Left ventricle myocardium (tissue), 1 donor: ENCODE measurements around the genes USP5 and ATN1.

GRCh38 chr12:6595150-6595606 lies 12.0 kb downstream of the CHD4 start:
- PRO-cap = no peak

- PRO-cap = bidirectional peak, plus-strand start at chr12:6606585, minus-strand start at chr12:6606399; unidirectional peak, plus-strand start at chr12:6606907
Measured at GRCh38 chr12:6606098-6606983, 838 bp downstream of the CHD4 start.

DNA sequence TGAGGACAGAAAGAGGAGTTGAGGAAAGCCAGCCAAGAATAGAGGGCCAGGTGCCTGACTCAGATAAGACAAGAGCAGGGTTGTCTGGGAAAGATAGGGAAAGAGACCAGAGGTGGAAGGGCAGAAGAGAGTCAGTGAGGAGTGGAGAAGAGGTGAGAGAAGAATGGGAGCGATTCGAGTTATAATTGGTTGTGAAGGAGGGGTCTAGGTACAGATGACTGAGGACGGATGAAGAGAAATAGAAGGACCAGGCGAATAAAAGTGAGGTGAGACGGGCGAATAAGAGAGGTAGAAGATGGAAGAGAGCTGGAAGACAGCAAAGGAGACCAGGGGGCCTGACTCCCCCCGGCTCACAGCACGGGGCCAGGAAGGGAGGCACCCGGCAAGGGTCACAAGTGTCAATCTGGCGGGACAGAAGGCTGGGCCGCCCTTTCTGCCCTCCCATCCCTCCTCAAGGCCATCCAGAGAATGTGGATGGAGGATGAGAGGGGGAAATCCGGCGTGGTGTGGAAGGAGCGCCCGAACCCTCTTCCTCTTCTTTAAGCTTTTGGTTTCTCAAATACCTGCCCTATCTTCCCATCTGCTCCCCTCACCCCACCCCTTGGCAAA lies 686 bp upstream of the PTMS start:
- PRO-cap = unidirectional peak, plus-strand start at position 460 of the sequence

DNA sequence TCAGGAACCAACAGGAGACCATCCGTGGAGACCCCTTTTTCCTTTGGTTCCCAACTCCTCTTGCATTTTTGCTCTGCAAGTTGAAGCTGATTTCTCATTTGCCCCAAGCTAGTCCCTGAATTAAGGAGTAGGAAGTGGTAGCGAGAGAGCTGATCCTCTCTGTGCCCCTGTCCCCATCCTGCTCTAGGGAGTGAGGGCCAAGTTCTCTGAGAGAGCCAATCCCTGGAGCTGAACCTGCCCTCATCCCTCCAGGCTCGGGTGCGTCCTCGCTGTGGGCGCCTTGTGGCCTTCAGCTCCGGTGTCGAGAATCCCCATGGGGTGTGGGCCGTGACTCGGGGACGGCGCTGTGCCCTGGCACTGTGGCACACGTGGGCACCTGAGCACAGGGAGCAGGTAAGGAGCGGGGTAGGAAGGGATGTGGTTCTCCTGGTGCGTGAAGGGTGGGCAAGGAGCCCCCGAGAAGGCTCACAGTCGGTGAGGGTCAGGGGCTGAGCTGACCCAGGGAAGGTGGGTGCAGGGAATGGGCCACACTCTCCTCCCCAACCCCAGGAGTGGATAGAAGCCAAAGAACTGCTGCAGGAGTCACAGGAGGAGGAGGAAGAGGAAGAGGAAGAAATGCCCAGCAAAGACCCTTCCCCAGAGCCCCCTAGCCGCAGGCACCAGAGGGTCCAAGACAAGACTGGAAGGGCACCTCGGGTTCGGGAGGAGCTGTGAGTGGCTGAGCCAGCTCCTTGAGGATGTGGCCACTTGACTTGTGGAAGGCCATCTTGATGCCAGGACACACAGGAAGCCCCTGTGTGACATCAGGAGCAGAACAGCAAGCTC lies 1.8 kb upstream of the GNB3 start:
- PRO-cap = no peak

- PRO-cap = bidirectional peak, plus-strand start at chr12:6852137, minus-strand start at chr12:6851924
Measured at GRCh38 chr12:6851809-6852257, at the start of gene USP5. USP5 (plus strand) TSS chr12:6852150.

DNA sequence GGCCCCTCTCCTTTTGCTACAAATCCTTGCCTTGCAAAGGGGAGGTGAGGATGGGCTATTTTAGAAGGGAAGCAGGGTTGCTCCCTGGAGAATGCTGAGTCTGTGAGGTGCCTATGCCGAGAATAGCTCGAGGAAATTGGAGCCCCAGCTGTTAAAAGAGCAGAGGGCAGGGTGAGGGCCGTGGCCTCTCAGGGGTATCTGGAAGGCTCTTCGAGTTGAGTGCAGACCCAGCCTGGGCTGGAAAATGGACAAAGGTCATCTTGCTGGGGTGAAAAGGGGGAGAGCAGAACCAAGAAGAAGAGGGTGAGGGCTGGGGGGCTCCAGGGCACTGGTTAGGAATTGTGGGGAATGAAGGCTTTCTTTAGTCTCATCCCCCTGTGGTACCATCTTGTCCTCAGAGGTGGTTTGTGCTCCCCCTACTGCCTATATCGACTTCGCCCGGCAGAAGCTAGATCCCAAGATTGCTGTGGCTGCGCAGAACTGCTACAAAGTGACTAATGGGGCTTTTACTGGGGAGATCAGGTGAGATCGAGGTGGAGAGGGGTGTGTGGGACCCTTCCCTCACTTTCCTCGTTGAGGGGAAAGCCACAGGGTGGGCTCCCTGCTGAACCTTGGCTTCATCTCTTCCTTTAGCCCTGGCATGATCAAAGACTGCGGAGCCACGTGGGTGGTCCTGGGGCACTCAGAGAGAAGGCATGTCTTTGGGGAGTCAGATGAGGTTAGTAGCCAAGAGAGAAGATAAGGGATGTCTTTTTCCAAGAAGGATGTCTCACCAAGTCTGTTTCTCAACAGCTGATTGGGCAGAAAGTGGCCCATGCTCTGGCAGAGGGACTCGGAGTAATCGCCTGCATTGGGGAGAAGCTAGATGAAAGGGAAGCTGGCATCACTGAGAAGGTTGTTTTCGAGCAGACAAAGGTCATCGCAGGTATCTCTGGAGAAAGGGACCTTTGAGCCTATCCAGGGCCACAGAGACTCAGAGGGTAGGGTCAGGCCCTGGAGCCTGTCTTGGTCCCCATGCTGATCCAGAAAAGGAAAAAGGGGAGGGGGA lies 1.5 kb downstream of the TPI1 start:
- PRO-cap = no peak

DNA sequence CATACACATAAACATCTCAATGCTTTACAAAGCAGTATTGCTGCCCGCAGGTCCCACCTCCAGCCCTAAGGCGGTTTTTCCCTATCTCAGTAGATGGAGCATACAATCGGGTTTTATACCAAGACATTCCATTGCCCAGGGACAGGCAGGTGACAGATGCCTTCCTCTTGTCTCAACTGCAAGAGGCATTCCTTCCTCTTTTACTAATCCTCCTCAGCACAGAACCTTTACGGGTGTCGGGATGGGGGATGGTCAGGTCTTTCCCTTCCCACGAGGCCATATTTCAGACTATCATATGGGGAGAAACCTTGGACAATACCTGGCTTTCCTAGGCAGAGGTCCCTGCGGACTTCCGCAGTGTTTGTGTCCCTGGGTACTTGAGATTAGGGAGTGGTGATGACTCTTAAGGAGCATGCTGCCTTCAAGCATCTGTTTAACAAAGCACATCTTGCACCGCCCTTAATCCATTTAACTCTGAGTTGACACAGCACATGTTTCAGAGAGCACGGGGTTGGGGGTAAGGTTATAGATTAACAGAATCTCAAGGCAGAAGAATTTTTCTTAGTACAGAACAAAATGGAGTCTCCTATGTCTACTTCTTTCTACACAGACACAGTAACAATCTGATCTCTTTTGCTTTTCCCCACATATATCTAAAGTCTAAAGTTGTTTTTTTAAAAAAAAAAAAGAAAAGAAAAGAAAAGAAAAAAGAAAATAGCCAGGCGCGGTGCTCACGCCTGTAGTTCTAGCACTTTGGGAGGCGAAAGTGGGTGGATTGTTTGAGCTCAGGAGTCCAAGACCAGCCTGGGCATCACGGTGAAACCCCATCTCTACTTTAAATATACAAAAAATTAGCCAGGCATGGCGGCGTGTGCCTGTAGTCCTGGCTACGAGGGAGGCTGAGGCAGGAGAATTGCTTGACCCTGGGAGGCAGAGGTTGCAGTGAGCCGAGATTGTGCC lies 13.4 kb upstream of the SPSB2 start:
- PRO-cap = no peak

- PRO-cap = bidirectional peak, plus-strand start at chr12:6928509, minus-strand start at chr12:6928426
Measured at GRCh38 chr12:6927930-6928878, at the start of gene ATN1. ATN1 (plus strand) TSS chr12:6927959.

DNA sequence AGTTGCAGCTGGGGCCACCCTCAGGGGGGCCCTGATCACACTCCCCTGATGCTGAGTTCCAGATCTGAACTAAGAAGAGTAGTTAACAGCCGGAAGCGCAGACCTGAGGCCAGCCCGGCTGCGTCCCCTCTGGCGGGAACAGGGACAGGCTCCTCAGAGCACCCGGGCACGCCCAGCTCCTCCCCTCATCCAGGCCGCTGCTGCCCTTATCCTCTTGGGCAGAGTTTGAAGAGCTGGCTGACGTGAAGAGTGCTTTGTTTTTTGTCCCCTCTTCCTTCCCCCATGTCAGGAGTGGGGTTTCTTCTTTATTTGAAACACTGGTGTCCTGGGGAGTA lies 8.7 kb downstream of the PHB2 start:
- PRO-cap = bidirectional peak, plus-strand start at position 221 of the sequence, minus-strand start at position 131 of the sequence

DNA sequence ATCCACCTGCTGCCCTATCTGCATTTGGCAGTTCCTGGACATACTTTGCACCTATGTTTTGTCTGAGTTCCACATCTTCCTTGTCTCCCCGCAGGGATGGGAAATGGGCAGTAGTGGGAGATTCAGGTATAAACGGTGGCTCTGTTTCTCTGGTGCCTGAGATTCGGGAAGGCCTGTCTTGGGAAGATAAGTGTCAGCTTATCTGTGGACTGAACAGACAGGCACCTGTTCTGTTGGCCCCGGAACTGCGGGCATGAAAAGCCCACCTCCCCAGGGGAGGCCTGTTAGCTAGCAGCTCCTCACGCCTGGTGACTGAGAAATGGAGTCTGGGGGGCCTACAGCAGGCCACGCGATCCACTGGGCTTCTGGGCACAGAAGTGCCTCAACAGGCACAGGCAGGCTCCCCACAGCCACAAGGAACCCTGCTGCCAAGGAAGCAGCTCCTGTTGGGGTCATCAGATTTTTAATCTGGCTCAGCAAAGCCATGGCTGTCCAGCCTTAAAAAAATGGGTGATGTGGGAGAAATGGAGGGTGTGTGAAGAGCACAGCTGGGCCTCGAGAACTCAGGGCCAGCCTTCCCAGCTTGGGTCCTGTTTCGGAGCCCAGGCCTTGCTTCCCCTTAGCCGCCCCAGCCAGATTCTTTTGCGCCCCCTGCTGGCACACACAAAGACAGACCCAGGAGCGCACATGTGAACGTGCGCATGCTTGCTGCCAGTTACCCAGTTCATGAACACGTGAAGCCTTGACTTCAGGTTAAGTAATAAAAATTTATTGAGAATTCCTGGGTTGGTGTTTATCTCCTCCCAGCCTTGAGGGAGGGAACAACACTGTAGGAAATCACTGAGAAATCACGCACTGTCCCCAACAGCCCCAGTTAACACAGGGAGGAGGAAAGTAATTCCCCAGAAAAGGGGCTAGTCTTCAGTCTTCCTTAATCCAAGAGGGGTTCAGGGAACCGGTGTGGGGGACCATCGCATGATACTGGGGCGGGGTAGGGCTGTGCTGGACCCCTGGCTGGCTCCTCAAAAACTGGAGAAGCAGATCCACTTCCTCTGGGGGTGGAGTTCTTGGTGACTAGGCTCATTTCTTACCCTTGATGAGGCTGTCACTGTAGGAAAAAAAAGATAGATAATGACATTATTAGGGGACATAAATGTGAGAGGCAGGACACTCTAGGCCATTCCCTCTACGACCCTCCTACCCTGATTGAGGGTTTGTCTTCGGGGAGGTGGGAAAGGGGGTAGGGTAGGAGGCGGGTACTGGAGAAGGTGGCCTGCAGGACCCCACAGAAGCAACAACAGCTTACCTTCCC lies 5.4 kb downstream of the PHB2 start:
- PRO-cap = no peak

- PRO-cap = no peak
Measured at GRCh38 chr12:6977280-6978078, 6.8 kb downstream of the EMG1 start.

DNA sequence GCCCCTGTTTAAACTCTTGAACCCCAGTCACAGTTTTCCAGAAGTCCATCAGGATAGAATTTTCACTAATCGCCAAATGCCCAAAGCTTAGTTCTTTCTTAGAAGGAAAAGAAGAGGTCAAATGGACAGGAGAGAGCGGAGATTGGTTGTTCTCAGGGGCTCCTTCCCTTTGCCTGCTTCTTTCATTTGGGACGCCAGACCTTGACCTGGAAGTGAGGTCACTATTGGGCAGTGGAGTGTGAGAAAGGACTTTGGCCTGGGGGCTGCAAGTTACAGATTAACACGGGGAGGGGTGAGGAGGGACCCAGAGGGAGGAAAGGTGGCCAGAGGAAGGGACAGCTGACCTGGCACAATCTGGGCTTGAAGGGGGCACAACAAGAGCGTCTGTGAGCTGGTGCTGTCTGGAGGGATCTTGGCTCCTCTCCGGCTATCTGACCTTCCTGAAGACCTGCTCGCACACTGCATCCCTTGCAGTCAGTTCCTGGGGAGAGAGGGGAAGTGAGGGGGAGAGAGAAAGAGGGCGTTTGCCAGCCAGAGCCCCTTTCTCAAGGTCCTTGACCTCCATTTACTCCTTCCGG lies 4.9 kb downstream of the RBP5 start:
- PRO-cap = no peak

GRCh38 chr12:7130980-7131648 lies 943 bp downstream of the CLSTN3 start:
- PRO-cap = no peak

GRCh38 chr12:7161811-7162150 lies 27.7 kb upstream of the PEX5 start:
- PRO-cap = no peak

DNA sequence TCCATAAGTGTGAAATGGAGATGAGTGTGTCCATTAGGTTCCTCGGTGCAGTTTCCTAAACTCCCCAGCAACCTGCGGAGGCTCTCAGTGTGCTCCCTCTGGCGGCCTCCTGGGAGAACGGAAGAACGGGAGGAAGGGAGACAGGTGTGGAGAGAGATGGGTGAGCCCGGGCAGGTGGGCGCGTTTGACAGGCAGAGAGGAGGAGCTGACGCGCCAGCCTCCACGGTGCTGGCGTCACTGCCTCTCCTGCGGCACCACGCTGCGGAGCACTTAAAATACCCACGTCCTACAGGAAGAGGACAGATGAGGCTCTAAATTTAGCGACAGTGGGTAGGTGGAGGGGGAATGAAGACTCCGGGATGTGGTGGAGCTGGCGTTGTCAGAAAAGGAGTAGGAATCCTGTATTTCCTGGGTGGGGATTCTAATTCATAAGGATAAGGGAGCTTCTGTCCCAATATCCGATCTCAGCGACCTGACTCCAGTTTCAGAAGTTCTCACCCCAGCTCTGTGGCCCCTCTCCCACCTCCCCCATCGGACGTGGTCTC lies 26.7 kb upstream of the PEX5 start:
- PRO-cap = no peak

DNA sequence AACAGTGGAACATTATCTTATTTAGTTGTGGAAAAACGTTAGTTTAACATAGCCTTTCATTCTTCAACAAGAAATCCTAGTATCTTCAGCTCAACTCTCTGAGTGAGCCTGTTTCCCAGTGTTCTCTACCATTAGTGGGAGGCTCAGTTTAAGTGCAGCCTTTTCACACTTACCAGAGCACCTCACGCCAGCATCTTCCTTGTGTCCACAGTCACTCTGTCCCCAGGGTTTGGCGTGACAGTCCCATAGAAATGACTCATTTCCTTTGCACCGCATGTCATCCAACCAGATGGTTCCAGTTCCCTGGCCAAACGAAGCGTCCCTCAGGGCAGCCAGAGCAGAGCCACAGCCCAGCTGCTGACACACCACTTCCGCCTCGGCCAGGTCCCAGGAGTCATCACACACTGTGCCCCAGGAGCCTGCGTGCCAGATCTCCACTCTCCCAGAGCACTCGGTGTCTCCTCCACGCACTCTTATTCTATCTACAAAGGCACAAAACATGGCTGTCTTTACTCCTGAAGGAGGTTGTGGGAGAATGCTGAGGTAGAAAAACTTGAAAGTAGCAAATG lies 65.4 kb downstream of the ACSM4 start:
- PRO-cap = bidirectional peak, plus-strand start at position 368 of the sequence, minus-strand start at position 221 of the sequence

- PRO-cap = no peak
Measured at GRCh38 chr12:7922831-7923901, 12.8 kb downstream of the SLC2A3 start.

DNA sequence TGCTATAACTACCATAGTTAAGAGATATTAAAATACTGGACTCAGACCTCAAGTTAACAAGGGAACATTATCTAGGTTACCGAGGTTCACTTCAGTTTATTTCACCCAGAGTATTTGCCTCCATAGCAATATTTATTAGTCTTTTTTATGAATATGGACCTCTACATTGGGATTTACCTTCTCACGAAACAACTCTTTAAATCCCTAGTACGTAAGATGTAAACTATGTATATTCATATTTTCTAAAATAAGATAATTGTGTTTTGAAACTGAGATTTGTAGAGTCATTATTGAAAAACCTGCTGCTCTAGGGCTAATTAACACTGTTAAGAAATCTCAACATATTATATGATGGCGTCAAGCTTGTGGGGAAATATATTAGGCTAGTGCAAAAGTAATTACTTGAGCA lies 9.1 kb downstream of the SLC2A3 start:
- PRO-cap = no peak

GRCh38 chr12:7932931-7934143 lies 2.6 kb downstream of the SLC2A3 start:
- PRO-cap = unidirectional peak, plus-strand start at chr12:7933440

GRCh38 chr12:8080083-8080563 lies 2.0 kb upstream of the NECAP1 start:
- PRO-cap = no peak